Foreskin keratinocyte (primary cell): ENCODE measurements around a stretch of chr19.

- RAMPAGE, total RNA = no peak
Observed at GRCh38 chr19:31220502-31220802, 128.8 kb downstream of the TSHZ3 start.

DNA sequence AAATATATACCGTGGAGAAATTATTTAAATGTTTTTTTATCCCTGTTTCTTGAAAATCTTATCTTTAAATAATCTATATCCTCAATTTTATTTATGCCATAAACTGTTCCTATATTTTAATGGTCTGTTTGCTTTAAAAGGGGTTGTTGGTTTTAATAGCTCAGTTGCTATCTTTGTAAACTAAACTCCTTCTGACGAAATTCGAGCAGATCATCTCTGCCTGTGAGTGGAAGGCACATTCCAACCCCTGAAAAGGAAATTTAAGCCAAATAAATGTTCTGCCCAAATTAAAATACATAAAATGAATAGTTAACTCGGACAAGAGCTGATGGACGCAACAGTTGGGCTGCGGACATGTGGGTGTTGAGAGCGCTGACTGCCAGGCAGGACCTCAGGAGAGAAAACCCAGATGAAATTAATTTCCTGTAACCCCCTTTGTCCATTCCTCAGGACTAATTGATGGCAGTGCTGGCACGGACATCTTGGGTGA, 86.6 kb downstream of the TSHZ3 start:
- RAMPAGE, total RNA = no peak

DNA sequence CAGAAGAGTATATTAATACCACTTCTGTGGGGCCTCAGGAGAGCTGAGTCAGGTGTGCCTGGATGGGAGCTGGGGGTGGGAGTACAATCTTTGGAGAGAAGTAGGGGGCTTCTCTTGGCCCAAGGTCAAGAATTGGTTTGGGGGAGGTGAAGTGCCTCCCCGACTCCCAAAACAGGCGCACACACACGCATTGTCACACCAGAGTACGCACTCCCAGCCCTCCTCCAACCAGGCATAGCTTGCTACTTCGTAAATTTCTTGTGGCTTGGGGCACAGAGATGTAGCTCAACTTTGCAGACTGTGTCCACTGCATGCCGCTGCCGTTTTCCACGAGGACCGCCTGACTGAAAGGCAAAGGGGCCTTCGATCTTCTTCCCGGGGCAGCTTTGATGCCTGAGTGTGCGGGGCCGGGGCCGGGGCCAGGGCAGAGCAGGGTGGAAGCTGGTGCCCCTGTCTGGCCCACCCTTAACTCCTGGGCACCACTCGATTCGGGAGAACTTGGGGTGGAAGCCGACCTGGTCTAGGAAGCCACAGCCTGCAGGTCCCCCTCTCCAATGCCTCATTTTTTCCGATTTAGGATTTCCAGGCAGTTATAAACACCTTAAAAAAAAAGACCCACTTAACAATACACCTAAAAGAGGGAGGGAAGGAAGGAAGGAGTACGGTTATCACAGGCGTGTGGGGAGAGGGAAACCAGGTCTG, 5.7 kb upstream of the TSHZ3 start:
- RAMPAGE, total RNA = no peak

GRCh38 chr19:31583095-31583787, 234.0 kb upstream of the TSHZ3 start:
- RAMPAGE, total RNA = no peak

DNA sequence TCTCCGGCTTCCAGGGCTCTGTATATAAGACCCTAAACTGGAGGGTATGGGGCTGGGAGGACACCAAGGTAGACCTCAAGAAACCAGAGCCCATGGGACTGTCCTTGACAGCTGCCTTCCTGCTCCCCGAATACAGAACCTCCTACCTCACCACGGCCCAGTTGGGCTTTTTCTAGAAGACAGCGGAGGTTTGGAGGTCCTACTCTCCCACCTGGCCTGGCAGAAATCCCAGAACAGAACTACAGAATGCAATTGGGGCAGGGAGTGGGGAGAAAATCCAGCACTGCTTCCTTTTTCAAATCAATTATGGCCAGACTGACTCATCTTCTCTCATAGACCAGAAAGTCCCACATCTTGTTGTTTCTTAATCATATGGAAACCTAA, 177.2 kb upstream of the ZNF507 start:
- RAMPAGE, total RNA = no peak

- RAMPAGE, total RNA = no peak
Observed at GRCh38 chr19:32345761-32346806, 674 bp downstream of the ZNF507 start.

DNA sequence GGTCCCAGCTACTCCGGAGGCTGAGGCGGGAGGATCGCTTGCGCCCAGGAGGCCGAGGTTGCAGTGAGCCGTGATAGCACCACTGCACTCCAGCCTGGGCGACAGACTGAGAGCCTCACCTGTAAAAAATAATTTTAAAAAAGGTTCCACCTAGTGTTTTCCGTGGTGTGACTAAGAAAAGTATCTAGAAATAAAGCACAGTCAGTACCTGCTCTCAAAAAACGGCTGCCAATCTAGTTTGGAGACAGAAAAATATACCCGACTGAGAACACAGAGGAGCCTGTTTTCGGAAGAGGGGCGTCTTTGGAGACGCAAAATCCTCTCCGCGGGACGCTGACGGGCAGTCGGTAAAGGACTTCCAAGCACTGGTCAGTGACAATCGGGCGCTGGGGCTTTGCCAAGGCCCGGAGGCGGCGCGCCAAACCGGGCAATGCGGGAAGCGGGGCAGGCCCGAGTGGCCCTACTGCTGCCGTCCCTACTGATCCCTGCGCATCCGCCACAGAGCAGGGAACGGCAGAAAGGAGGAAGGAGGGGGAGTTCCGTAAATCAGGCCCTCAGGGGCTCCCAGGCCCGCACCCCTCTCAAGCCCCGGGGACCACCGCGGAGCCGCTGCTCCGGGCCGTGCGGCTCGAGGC, 670 bp upstream of the DPY19L3 start:
- RAMPAGE, total RNA = no peak

GRCh38 chr19:32434028-32434374, 28.4 kb downstream of the DPY19L3 start:
- RAMPAGE, total RNA = no peak

DNA sequence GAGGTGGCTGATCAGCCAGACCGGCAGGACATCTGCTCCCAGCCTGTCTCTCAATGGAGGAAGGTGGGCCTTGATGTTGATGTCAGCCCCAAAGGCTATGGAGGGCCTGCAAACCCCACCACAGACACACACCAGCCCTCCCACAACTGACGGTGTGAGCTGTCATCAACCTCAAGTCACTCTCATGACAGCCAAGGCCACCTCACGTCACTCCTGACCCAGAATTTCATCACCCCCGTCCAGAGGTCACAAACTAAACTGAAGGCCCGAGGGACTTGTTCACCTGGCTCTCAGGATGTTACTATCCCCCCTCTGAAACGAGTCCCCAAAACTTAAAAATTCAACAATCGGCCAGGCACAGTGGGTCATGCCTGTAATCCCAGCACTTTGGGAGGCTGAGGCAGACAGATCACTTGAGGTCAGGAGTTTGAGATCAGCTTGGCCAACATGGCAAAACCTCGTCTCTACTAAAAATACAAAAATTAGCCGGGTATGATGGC, 25.4 kb downstream of the RHPN2 start:
- RAMPAGE, total RNA = no peak

- RAMPAGE, total RNA = no peak
Observed at GRCh38 chr19:33144023-33144431, 12.1 kb downstream of the WDR88 start.

DNA sequence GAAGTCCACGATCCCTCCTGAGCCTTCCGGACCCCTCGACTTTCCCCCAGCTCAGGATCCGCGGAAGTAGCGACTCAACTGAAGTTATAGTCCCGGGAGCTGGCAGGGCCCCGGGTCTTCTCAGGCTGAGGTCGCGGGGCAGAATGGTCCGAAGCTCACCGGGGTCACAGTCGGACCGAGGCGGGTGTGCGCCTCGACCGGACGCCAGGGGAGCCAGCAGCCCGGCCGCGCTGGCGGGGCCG, 17.7 kb upstream of the LRP3 start:
- RAMPAGE, total RNA = no peak

GRCh38 chr19:33291417-33291905, 10.9 kb downstream of the CEBPA start:
- RAMPAGE, total RNA = no peak

GRCh38 chr19:33301936-33302365, 383 bp downstream of the CEBPA start:
- RAMPAGE, total RNA = no peak

GRCh38 chr19:33310493-33311165, 8.3 kb upstream of the CEBPA start:
- RAMPAGE, total RNA = no peak

GRCh38 chr19:33389804-33390498, 16.4 kb downstream of the CEBPG start:
- RAMPAGE, total RNA = no peak

- RAMPAGE, total RNA = no peak
Observed at GRCh38 chr19:33396891-33397776, 23.6 kb downstream of the CEBPG start.

DNA sequence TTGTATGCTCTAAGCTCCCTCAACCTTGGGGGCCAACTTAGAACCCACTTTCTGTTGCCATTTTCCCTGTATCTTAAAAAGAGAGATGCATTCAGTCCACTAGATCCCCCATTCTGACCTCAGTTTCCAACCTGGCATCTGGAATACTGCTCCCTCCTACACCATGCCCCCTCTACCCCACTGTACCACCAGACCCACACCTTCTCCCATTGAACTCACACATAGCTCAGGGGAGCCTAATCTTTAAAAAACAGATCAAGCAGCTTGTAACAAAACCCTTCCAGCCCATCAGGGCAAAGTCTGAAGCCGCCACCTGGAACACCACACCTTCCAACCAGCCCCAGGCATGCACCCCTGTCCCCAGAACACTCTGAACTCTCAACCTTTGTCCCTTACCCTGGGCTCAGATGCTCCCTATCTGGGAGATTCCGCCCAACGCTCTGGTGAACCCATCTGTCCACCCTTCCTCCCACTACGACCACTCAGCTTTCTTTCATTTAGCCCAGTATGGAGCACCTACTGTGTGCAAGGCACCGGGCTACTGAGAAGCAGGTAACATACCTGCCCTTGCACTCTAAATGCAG, 882 bp downstream of the PEPD start:
- RAMPAGE, total RNA = no peak

- RAMPAGE, total RNA = no peak
Observed at GRCh38 chr19:33552805-33553296, 31.3 kb upstream of the PEPD start.

- RAMPAGE, total RNA = no peak
Observed at GRCh38 chr19:33820925-33821156, 24.2 kb downstream of the KCTD15 start.

DNA sequence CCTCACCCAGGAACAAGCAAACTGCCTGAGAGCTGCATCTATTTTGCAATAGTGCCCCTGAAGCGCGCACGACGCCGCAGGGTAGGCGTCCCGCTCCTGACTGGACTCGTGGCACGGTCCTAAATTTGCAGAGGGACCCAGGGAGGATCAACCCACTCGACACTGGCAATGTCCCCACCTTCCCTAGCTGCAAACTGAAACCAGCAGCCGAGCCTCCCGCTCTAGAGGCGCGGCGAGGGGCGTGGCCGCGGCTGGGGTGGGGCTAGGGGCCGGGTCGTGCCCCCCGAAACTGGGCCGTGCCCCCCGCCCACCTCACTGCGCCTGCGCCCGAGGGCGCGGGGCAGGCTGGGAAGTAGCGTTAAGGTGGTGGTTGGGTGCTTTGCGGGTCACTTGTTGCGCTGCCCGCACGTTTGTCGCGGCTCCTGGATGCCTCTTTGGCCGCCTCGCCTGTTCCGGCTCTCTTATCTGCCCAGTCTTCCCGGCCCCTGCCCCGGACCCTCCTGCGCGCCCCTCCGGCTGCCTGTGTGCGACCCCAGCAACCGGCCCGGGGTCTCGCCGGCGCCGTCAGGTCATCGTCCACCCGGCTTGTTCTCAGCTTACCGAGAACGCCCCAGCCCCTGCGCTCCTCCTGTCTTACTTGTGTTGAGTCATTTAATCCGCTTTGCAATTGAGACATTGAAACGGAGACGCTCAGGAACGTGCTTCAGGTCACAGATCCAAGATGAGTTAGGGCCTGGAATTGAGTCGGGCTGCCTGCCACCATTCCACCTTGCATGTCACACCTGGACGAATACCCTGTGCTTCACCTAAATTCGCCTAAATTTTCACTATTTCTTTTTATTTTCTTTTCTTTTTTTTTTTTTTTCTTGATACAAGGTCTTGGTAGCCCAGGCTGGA, 37.8 kb upstream of the LSM14A start:
- RAMPAGE, total RNA = no peak